ENCODE data around the genes SOST, ATXN7L3 and DBF4B.

GRCh38 chr17:43431683-43432300 is 33.0 kb downstream of the ARL4D start:
- PRO-cap, 4 experiments: no peak in any of the 4 experiments
- RAMPAGE, long total RNA, 4 experiments: no peak in any of the 4 experiments

DNA sequence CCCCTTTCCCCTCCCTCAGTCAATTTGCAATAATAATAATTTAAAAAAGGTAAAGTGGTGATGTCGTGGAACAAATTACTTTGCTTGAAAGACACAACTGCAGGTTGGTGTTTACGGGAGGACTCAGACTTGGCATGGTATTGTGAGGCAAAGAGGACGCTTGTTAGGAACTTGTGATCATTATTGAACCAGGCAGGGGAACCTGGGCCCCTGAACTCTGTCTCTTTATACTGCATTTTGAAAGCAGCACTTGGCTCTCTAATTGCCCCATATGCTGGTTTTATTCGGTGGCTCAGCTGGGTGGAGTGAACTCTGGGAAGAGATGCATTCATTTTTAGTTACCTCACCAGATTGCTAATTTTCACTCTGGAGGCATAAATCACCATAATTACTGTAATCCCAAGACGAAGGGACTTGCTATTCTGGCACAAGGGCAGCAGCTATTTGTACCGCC is 5.9 kb upstream of the DHX8 start:
- PRO-cap, 4 experiments: no peak in any of the 4 experiments
- RAMPAGE, long total RNA, 4 experiments: no peak in any of the 4 experiments

- PRO-cap, 4 experiments: no peak in any of the 4 experiments
- RAMPAGE, long total RNA, 4 experiments: no peak in any of the 4 experiments
Observed at GRCh38 chr17:43526214-43526663, 19.9 kb downstream of the ETV4 start.

DNA sequence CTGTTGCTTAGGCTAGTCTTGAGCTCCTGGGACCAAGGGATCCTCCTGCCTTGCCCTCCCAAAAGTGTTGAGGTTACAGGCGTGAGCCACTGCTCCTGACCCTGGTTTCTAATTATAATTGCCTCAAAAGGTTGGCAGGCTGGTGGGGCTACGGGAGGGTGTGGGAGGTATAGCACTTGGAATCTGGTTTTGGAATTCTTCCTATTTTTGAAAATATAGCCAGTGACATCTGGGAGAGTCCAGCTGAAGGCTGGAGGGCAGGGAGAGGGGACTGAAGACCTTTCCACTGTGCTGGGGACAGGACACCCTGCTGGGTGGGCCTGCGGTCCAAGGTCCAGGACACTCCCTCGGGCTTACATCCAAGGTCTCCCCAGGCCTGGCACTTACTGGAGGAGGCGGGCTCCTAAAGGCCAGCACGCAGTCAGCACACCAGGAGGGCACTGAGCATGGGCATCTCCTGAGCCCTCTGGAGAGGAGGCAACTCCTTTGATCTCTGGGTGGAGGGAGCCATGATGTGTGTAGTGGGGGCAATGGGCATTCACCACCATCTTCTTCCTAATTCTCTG is 35.4 kb upstream of the ETV4 start:
- PRO-cap, 4 experiments: peak in 4 of 4 experiments; most common plus-strand start position 420 of the sequence (in 1); most common minus-strand start position 273 of the sequence (in 4)
- RAMPAGE, long total RNA, 4 experiments: no peak in any of the 4 experiments

GRCh38 chr17:43758642-43758882 is at the start of gene SOST:
Gene SOST (minus strand): TSS chr17:43758791.
- PRO-cap, 4 experiments: no peak in any of the 4 experiments
- RAMPAGE, long total RNA, 4 experiments: no peak in any of the 4 experiments

- PRO-cap, 4 experiments: no peak in any of the 4 experiments
- RAMPAGE, long total RNA, 4 experiments: no peak in any of the 4 experiments
Observed at GRCh38 chr17:43813835-43814681, 18.9 kb downstream of the MPP3 start.

DNA sequence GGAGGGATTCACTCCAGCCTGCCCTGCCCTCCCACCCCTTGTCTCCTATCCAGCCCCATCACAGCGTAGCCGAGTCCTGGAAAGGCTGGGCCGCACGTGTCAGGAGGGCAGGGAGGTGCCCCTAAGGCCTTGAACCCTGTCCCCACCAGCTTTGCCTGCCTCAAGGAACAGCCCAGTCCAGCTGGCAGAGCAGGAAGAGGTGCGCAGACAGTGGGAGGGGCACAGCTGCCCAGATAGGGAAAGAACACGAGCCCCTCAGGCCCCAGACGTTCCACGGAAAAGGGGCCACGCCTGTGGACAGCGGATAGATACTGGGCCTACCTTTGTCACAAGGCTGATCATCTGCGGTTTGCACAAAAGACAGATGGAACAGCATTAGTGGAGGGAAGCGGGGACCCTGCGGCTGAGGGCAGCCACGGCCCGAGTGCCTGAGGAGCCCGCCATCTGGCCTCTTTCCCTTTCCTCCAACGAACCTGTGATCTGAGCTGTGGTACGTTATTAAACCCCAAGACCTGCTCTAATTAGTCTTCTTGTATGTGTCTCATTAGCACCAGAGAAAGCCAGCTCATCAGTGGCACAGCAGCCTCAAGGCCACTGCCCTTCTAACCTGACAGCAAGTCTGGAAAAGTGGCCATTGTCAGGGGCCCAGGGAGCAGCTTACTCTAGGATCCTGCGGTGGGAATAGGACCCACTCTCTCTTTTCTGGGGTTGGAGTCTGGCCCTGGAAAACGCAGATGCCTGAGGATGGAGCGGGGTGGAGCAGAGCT is 16.4 kb downstream of the MPP3 start:
- PRO-cap, 4 experiments: no peak in any of the 4 experiments
- RAMPAGE, long total RNA, 4 experiments: no peak in any of the 4 experiments

GRCh38 chr17:43829633-43830318 is 3.2 kb downstream of the MPP3 start:
- PRO-cap, 4 experiments: no peak in any of the 4 experiments
- RAMPAGE, long total RNA, 4 experiments: no peak in any of the 4 experiments

GRCh38 chr17:43927128-43927711 is 15.1 kb downstream of the PPY start:
- PRO-cap, 4 experiments: no peak in any of the 4 experiments
- RAMPAGE, long total RNA, 4 experiments: no peak in any of the 4 experiments

- PRO-cap, 4 experiments: no peak in any of the 4 experiments
- RAMPAGE, long total RNA, 4 experiments: no peak in any of the 4 experiments
Observed at GRCh38 chr17:44004792-44005550, 549 bp downstream of the NAGS start.

DNA sequence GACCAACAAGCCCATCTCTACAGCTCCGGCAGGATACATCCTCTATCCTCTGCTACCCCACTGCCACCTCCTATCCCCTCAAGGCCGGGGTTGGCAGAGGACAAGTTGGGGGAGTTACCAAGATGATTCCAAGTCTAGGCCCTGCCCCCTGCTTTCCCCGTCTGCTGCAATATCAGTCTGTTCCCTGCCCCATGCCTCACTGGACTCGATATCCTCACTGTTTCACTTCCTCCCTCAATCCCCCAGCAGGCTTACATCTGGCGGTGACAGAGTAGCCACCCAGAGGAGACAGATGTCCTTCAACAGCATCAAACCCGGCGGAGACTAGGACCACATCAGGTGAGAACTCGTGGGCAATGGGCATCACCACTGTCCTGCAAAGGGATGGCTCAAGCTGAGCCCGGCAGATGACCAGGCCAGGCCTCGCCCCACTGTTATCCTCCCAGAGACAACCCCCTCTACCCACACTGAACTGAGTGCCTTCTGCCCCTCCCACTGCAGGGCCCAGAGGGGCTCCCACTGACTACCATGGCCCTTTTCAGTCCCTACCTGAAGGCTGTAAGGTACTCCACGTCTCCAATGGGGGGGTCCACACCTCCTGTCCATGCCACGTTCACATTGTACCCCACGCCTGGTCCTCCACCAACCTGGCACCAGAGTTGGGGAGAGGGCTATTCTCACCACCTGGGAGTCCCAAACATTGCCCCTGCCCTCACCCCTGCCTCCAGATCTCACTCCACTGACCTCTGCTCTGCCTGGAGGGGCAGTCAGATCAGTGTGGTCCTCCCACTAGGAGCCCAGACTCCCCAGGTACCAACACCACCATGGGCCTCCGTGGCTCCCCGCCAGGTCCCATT is 9.5 kb downstream of the G6PC3 start:
- PRO-cap, 4 experiments: no peak in any of the 4 experiments
- RAMPAGE, long total RNA, 4 experiments: start-site peak on the minus strand in 1 of 4 experiments, centred at position 318 of the sequence, 15 reads per replicate

DNA sequence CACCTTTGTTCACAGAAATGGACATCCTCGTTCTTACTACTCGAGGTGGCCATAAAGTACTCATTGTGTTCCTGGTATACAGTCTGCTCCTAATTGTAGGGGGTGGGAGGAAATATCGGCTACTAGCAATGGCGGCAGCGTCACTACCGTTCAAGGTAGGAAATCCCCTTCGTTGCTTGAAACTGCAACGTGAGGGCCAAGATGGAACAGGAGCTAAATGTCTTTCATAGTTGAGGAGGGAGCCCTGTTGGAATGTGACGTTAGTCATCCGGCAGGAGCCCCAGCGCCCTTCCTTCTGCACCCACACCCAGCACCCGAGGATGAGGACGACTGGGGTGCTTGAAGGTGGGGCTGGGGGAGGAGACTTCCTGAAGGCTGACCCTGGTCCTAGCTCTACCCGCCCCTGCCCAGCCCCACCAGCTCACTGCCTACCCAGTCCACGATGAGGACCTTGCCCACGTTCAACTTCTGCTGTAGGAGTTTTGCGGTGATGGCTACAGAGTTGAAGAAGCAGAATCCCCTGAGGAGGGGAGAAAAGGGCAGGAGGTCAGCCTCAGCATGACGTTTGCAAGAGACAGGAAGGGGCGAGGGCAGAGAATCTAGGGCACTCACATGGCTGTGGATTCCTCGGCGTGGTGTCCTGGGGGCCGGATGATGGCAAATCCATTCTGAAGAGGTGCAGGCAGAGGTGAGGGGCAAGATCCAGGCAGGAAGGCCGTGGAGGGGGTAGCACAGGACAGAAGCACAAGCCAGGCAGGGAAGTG is 11.8 kb downstream of the G6PC3 start:
- PRO-cap, 4 experiments: no peak in any of the 4 experiments
- RAMPAGE, long total RNA, 4 experiments: no peak in any of the 4 experiments

- PRO-cap, 4 experiments: no peak in any of the 4 experiments
- RAMPAGE, long total RNA, 4 experiments: no peak in any of the 4 experiments
Observed at GRCh38 chr17:44137773-44138710, 3.7 kb upstream of the HROB start.

DNA sequence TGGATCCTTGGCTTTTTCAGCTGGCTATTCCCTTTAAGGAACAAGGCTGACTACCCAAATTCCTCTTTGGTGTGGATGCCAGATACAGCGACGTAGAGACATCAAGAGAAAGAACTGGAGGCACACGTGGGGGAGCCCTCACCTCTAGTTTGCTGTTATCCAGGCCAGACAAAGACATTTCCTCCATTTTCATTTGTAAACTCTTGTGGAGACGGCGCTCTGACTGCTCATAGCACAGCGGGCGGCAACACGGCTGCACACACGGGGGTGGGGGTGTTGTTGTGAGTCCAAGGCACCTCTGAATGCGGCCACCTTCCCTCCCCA is 1.8 kb downstream of the ATXN7L3 start:
- PRO-cap, 4 experiments: no peak in any of the 4 experiments
- RAMPAGE, long total RNA, 4 experiments: no peak in any of the 4 experiments

DNA sequence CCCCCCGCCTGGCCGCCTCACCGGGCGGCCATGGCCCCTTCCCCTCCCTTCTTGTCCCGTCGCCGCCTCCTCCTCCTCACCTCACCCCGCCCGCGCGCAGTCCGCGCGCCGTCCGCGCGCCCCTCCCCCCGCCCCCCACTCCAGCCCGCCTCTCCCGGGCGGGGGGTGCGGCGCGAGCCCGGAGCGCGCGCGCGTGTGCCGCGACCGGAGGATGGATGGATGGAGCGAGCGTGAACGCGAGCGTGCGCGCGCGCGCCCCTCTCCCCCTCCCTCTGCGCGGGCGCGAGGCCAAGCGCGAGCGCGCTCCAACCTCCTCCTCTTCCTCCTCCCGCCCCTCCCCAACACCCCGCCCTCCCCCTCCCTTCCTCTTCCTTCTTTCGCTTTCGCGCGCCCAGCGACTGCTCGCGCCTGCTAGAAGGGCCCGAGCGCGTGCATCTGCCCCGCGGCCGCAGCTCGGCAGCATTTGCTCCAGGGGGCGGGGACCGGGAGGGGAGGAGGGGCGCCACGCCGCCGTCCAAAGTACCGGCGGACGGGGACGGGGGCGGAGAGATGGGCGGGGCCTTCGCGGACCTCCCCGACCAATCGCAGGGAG is at the start of gene ATXN7L3:
ATXN7L3 (minus strand) TSS at position 236 of the 592 bp plus-strand sequence.
- PRO-cap, 4 experiments: peak in 4 of 4 experiments; most common plus-strand start position 372 of the sequence (in 3); most common minus-strand start position 437 of the sequence (in 4)
- RAMPAGE, long total RNA, 4 experiments: no peak in any of the 4 experiments

GRCh38 chr17:44559602-44560229 is 2.4 kb downstream of the FZD2 start:
- PRO-cap, 4 experiments: no peak in any of the 4 experiments
- RAMPAGE, long total RNA, 4 experiments: no peak in any of the 4 experiments

GRCh38 chr17:44708326-44709049 is at the start of gene DBF4B:
Gene DBF4B (plus strand): TSS chr17:44708665.
- PRO-cap, 4 experiments: peak in 4 of 4 experiments; most common plus-strand start chr17:44708665 (in 3); most common minus-strand start chr17:44708576 (in 3)
- RAMPAGE, long total RNA, 4 experiments: start-site peak on the plus strand in 4 of 4 experiments, at chr17:44708601-44708892 at its widest, 15 to 31 reads per replicate

DNA sequence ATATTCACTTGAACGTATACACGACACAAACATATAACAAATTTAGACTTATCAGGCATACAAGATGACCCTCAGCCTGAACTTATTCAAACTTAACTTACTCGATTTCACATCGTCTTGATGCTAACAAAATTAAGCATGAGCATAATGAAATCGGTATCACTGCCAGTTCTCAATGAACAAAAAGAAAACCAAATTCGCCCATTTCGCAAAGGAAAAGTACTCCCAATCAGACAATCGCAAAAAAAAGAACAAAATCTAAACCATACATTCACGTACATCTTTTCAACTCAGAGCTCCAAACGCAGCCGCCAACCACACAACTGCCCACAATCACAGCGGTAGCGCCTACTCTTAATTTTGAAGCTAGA is 1.1 kb downstream of the GJC1 start:
- PRO-cap, 4 experiments: no peak in any of the 4 experiments
- RAMPAGE, long total RNA, 4 experiments: no peak in any of the 4 experiments

DNA sequence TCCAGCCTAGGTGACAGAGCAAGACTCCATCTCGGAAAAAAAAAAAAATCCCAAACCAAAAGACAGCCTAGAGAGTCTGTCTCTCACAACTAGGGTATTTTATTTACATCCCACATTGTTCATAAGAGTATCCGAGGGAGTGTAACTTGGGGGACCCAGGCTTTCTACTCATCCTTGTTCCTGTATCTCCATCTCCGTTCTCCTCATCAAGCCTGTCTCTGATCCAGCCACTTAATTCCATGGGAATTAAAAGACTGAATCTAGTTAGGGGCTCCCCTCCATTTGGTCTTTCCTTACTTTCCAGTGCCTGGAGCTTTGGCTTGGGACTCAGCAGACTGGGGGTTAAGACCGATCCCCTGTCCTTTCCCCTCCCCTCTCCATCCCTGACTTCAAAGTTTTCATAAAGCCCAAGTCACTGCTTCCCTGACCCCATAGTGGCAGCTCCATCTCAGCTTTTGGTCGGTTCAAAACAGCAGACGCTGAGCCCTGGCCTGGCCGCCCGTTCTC is 1.7 kb upstream of the HIGD1B start:
- PRO-cap, 4 experiments: no peak in any of the 4 experiments
- RAMPAGE, long total RNA, 4 experiments: no peak in any of the 4 experiments

DNA sequence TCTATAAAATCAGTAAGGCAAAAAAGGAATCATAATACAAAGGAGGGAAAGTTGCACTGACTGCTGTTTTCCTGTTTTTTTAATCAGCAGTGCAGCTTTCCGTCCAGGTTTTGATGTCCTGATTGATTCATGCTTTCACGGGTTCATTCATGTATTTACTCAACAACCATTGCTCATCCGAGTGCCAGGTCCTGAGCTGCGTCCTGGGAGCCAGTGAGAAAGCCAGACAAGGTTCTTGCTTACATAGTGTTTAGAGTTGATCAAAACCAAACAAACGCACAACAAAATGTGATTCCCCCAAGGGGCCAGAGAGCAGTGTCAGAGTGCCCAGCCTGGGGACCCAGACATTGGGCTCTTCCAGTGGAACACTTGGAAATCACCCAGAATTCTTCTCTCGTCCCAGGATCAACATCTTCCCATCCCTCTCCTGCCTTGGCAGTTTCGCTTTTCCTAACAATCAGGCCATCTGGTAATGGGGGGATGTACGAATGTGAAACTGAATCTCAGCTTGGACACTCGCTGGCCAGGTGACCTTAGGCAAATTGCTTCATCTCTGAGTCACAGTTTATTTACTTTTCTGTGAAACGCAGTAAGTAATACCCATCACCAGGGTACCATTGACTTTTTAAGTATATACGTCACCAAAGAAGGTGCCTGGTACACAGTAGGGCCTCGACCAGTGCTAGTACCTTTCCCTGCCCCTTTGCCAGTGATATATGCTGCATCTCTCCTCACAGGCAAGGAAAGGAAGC is 13.3 kb upstream of the C1QL1 start:
- PRO-cap, 4 experiments: no peak in any of the 4 experiments
- RAMPAGE, long total RNA, 4 experiments: no peak in any of the 4 experiments